ENCODE measurements around the genes CCL24 and SPDYE16.

- PRO-cap, result no peak
- RAMPAGE, long total RNA, 3 experiments, result no peak in any of the 3 experiments
Measured at GRCh38 chr7:74534873-74535645, 81.4 kb downstream of the GTF2IRD1 start.

DNA sequence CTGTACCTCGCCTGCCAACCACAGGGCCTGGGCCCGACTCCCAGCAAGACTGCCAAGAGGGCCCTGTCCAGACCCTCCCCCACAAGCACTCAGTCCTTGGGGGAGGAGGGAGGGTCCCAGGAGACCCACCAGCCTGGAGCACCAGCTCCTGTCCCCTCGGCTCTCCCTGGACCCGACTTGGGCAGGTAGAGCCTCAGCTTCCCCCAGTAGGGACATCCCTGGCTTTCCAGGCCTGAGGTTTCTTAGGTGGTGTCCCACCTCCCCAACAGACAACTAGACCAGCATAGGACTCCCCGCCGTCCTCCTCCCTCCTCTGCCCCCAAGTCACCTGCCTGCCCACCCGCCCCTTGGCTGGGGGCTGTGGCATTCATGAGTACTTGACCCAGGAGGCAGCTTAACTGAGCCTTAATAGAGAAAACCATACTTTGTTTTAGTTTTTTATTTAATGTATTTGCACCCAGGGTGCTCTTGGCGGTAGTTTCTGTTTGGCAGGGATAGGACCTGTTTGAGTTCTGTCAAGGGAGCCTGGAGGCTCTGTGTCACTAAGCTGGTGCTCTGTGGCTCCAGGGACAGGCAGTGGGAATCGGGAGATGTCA is 48.2 kb downstream of the RCC1L start:
- PRO-cap, result no peak
- RAMPAGE, long total RNA, 3 experiments, result no peak in any of the 3 experiments

DNA sequence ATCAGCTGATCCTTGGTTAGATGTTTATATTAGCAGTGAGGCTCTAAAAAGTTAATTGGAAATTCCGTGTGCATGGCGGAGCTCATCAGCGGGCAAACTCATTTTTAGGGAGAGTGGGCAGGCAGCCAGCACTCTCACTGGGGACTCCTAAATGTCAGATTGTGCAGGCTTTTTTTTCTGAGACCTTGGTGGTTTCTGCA is 43.7 kb downstream of the HIP1 start:
- PRO-cap, result no peak
- RAMPAGE, long total RNA, 3 experiments, result no peak in any of the 3 experiments

DNA sequence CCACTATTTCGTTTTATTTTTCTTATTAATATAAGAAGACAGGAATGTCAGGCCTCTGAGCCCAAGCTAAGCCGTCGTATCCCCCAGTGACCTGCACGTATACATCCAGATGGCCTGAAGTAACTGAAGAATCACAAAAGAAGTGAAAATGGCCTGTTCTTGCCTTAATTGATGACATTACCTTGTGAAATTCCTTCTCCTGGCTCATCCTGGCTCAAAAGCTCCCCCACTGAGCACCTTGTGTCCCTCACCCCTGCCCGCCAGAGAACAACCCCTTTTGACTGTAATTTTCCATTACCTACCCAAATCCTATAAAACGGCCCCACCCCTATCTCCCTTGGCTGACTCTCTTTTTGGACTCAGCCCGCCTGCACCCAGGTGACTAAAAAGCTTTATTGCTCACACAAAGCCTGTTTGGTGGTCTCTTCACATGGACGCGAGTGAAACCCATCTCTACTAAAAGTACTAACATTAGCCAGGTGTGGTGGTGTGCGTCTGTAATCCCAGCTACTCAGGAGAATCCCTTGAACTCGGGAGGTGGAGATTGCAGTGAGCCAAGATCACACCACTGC is 16.2 kb upstream of the CCL26 start:
- PRO-cap, result no peak
- RAMPAGE, long total RNA, 3 experiments, result no peak in any of the 3 experiments

DNA sequence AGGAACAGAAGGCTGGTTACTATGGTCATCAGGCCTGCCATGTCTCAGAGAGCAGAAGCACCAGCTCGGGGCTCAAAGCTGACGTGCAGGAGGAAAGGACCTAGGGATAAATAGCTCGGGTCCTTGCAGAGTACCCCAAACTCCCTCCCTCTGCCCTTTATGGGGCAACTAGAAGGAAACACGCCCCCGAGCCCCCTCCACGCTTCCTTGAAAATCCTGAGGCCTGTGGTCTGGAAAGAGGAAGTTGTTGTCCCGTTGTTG is at the start of gene CCL24:
CCL24 (minus strand) TSS at position 132 of the 261 bp plus-strand sequence.
- PRO-cap, result no peak
- RAMPAGE, long total RNA, 3 experiments, result no peak in any of the 3 experiments

- PRO-cap, result no peak
- RAMPAGE, long total RNA, 3 experiments, result no peak in any of the 3 experiments
Measured at GRCh38 chr7:75969545-75970528, 24.6 kb downstream of the TMEM120A start.

DNA sequence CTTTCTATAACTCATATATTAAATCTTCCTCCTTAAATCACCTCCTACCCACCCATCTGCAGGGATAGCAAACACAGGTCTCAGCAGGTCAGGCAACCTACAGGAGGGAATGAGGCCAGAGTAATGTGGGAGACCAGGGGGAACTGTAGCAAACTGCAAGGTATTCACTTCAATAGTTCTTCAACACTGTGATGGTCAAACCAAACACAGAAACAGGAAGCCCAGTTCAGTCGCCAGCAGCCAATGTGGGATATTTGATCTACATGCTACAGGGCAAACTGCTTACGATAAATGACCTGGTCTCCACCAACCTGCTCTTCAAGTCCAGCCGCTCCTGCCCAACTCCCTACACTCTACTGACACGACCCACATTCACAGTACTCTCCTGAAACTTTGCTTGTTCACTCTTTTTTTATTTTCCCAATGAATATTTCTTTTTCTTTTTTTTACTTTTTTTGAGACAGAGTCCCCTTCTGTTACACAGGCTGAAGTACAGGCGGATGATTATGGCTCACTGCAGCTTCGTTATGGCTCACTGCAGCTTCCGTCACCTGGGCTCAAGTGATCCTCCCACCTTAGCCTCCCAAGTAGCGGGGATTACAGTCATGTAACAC is 42.0 kb downstream of the MDH2 start:
- PRO-cap, result no peak
- RAMPAGE, long total RNA, 3 experiments, result no peak in any of the 3 experiments

DNA sequence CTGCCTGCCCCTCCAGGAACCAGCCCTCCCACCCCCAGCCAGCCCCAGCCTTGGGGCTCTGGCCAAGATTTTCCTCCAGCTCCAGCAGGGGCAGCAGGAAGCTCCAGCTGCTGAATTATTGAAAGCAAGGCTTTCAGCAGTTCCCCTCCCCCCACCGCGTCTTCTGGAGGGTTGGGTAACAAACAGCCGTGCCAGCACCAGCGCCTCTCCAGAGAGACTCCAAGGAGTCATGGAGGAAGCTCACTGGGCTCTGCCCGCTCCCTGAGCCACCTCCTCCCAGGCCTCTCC is 19.0 kb downstream of the SRRM3 start:
- PRO-cap, result no peak
- RAMPAGE, long total RNA, 3 experiments, result no peak in any of the 3 experiments

GRCh38 chr7:76260539-76261137 is 41.8 kb upstream of the HSPB1 start:
- PRO-cap, result no peak
- RAMPAGE, long total RNA, 3 experiments, result no peak in any of the 3 experiments

DNA sequence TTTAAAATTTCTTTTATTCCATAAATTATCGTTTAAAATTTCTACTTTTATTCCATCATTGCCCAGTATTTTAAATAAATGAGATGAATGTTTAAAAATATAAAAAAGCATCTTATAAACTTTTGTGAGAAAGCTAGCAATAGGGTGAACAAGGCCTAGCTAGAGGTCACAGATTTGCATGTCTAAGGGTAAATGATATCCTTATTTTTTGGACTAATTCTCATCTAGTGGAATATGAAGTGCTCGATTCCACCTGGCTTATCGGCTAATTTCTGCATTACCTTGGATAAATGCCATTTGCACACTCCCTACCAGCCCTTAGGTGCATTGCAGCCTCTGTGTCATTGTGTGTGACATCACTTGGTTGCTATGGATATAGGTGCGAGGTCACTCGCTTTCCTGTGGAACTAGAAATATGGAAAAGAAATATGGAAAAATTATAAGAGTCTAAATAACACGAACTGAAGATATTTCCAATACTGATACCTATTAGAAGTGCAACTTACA is 2.1 kb downstream of the YWHAG start:
- PRO-cap, result no peak
- RAMPAGE, long total RNA, 3 experiments, result no peak in any of the 3 experiments

DNA sequence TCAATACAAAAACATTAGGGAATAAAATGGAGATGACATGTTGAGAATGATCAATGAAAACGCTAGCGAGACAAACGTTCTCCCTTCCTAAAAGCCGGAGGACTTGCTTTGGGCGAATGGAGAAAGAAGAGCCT is 951 bp downstream of the YWHAG start:
- PRO-cap, result no peak
- RAMPAGE, long total RNA, 3 experiments, result no peak in any of the 3 experiments

DNA sequence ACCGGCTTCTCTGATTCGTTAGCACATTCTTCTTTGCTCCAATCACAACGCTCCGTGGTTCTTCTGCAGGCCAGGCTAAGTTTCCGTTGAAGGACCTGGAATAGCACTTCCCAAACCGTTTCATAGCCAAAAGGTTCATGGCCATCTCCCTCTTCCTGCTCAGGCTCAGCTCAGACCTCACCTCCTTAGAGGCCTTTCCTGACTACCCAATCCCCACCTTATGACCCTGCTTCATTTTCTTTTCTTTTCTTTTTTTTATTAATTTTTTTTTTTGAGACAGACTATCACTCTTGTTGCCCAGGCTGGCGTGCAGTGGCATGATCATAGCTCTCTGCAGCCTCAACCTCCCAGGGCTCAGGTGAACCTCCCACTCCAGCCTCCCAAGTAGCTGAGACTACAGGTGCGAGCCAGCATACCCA is 24.5 kb upstream of the YWHAG start:
- PRO-cap, result no peak
- RAMPAGE, long total RNA, 3 experiments, result no peak in any of the 3 experiments

- PRO-cap, result no peak
- RAMPAGE, long total RNA, 3 experiments, result no peak in any of the 3 experiments
Measured at GRCh38 chr7:76439605-76439971, 14.8 kb downstream of the ZP3 start.

GRCh38 chr7:76514916-76515392 is 4.6 kb downstream of the UPK3B start:
- PRO-cap, result no peak
- RAMPAGE, long total RNA, 3 experiments, result no peak in any of the 3 experiments

DNA sequence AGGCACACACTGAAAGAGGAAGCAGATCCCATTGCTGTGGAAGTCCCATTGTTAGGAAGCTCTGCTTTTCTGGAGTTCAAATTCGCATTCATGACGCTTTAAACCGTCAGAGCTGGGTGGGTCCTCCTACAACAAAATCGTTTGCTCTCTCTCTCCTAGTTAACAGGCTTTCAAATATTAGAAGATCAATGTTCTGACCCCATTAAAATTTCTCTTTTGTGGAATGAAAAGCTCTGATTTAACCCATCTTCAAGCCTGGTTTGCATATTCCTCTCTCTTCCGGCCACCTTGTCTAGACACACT is at the start of gene SPDYE16:
SPDYE16 (minus strand) TSS at position 53 of the 303 bp plus-strand sequence.
- PRO-cap, result no peak
- RAMPAGE, long total RNA, 3 experiments, result no peak in any of the 3 experiments

DNA sequence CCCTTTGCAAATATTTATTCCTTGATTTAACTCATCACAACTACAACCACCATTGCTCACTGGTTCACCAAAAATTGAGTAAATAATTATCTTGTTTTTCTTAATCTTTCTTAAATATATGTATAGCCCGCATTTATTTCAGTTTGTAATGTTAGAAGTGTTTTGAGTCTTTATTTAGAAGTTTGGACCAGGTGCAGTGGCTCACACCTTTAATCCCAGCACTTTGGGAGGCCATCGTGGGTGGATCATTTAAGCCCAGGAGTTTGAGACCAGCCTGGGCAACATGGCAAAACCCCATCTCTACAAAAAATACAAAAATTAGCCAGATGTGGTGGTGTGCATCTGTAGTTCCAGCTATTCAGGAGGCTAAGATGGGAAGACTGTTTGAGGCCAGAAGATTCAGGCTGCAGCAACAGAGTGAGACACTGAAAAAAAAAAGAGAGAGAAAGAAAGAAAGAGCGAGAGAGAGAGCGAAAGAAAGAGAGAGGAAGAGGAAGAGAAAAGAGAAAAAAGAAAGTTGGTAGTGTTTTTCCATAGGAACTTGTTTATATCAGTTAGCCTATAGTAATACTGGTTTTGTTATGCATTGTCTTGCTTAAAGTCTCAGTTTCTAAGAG is 12.7 kb downstream of the CCDC146 start:
- PRO-cap, result no peak
- RAMPAGE, long total RNA, 3 experiments, result start-site peak on the plus strand in 2 of 3 experiments, centred at positions 213 to 345 of the sequence, 9 to 12 reads per replicate

GRCh38 chr7:77238697-77239400 is 39.2 kb upstream of the FGL2 start:
- PRO-cap, result no peak
- RAMPAGE, long total RNA, 3 experiments, result no peak in any of the 3 experiments

- PRO-cap, result no peak
- RAMPAGE, long total RNA, 3 experiments, result no peak in any of the 3 experiments
Measured at GRCh38 chr7:77241953-77242409, 42.4 kb upstream of the FGL2 start.

GRCh38 chr7:77410201-77410596 is 6.0 kb downstream of the GSAP start:
- PRO-cap, result no peak
- RAMPAGE, long total RNA, 3 experiments, result no peak in any of the 3 experiments

- PRO-cap, result no peak
- RAMPAGE, long total RNA, 3 experiments, result no peak in any of the 3 experiments
Measured at GRCh38 chr7:77420924-77421549, 4.9 kb upstream of the GSAP start.

Data from tibial nerve (tissue), 3 donors.